IMR-90 (cell line): ENCODE data around the genes PRRX1 and FMO4.

GRCh38 chr1:168945839-168946299, 160.6 kb upstream of the ATP1B1 start:
- RRBS = no CpG with 5 or more reads among the region's 3 CpGs
CAGE:
- cytosol, long polyA plus RNA = no peak
- long polyA plus RNA = no peak
- nucleus, long polyA plus RNA = no peak

DNA sequence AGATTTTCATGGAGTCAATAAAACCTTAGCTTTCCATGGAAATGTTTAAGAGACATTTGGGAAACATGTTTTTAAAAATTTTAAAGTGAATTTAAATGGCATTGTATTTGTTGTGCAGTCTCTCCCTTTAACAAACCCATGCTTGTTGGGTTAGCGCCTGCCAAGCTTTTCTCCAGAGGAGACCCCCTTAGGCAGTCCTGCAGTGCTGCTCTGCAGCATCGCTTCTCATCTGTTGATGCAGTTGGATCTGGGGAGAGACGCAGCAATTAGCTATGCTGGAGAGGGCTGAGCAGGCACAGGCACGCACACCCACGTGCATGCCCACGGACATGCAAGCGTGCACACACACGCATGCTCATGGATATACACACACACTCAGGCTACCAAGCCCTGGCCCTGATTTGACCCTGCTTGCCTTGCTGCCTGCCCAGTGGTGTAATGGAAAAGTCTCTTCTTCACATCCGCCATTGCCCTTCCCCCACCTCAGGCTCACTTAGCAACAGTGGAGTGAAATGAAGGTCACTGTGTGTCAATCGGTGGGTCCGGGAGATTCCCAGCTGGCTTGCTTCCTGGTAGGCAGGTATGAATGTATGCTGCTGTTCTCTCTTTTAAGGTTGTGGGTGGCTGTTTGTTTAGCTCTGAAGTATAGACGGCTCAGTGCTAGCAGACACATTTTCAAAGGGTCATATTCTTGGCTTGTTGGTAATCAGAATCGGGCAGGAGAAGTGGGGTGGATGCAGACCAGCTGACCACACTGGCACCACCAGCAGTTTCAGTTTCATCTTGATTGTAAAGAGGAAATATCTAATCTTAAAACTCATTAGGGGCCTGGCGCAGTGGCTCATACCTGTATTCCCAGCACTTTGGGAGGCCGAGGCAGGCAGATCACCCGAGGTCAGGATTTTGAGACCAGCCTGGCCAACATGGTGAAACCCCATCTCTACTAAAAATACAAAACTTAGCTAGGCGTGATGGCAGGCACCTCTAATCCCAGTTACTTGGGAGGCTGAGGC, 9.6 kb downstream of the ATP1B1 start:
- RRBS = no CpG with 5 or more reads among the region's 17 CpGs
CAGE:
- cytosol, long polyA plus RNA = no peak
- long polyA plus RNA = no peak
- nucleus, long polyA plus RNA = no peak

DNA sequence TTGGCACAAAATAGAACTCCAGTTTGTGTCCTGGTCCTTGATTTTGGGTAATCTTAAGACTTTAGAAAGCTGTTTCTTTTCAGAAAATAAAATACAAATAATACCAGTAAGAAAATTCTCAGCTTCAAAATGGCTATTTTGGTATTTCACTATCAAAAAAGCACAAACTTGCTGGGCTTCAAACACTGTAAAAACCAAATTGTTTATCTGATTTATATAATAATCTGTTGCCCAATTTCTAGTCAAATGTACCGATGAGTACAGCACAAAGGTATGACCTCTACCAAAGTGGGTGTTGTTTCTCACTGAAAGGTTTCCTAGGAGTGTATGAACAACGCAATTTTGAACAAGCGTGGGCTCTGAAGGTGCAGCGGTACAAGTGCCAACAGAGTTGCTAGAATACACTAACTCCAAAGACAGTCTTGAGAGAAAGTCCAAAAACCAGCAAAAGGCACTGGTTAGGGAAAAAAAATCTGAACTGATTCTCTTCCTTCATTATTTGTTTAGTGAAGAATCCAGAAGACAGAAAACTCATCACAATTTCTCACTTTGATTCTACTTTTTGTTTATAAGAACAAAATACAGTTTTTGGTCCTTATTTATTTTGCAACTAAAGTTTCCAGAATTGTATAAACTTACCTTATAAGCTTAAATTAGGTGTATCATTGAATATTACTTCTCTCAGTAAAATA, 130.4 kb downstream of the ATP1B1 start:
- RRBS = no CpG with 5 or more reads among the region's 4 CpGs
CAGE:
- cytosol, long polyA plus RNA = no peak
- long polyA plus RNA = no peak
- nucleus, long polyA plus RNA = no peak

- RRBS = no CpG with 5 or more reads among the region's 8 CpGs
CAGE:
- cytosol, long polyA plus RNA = no peak
- long polyA plus RNA = no peak
- nucleus, long polyA plus RNA = no peak
These were observed 5.8 kb downstream of the CCDC181 start for GRCh38 chr1:169421293-169422062.

GRCh38 chr1:170663722-170664636, at the start of gene PRRX1:
PRRX1 (plus strand) TSS chr1:170664131.
- RRBS = 2% methylated on average over 17 of the region's 47 CpGs
CAGE:
- cytosol, long polyA plus RNA = start-site peak on the plus strand at chr1:170663821-170663867, 18 and 19 reads in 2 replicates; start-site peak on the plus strand at chr1:170664200-170664279, 88 and 136 reads in 2 replicates
- long polyA plus RNA = start-site peak on the plus strand at chr1:170663820-170663841, 23 and 41 reads in 2 replicates; start-site peak on the plus strand at chr1:170664209-170664279, 83 and 155 reads in 2 replicates
- nucleus, long polyA plus RNA = no peak

DNA sequence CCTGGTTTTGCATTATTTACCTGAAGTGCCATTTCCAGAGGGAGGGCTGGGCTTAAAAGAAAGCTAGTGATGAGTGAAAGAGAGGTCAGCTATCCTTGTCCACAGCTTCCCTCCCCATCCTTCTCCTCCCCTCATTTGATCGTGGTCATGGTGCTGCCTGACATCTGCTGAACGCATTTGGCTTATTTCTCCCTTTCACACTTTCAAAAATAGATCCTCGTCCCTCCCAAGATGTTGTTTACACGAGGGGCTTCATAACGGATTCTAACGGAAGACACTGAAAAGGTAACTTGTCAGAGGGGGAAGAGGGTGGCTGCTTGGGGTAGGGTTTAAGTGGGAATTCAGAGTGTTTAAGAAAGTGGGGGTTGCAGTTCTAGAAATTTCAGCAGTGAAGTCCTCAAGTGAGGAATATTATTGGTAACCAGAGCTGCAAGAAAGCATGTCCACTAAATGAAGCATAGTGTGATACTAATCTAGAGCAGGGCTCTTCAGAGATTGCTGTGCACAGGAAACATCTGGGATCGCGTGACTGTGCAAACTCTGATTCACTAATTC, 66.2 kb downstream of the PRRX1 start:
- RRBS = no CpG with 5 or more reads among the region's 8 CpGs
CAGE:
- cytosol, long polyA plus RNA = no peak
- long polyA plus RNA = no peak
- nucleus, long polyA plus RNA = no peak

DNA sequence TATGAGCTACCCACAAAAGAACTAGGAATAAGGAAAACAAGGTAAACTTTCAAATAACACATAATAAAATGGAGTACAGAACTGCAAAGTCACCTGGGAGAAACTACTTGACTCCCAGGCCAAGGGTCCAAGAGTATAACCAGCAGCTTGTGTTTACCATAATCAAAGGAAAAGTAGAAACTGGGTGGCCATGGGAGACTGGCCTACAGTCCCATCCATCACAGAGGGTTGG, 227 bp upstream of the FMO3 start:
CAGE:
- cytosol, long polyA plus RNA = no peak
- long polyA plus RNA = no peak
- nucleus, long polyA plus RNA = no peak

DNA sequence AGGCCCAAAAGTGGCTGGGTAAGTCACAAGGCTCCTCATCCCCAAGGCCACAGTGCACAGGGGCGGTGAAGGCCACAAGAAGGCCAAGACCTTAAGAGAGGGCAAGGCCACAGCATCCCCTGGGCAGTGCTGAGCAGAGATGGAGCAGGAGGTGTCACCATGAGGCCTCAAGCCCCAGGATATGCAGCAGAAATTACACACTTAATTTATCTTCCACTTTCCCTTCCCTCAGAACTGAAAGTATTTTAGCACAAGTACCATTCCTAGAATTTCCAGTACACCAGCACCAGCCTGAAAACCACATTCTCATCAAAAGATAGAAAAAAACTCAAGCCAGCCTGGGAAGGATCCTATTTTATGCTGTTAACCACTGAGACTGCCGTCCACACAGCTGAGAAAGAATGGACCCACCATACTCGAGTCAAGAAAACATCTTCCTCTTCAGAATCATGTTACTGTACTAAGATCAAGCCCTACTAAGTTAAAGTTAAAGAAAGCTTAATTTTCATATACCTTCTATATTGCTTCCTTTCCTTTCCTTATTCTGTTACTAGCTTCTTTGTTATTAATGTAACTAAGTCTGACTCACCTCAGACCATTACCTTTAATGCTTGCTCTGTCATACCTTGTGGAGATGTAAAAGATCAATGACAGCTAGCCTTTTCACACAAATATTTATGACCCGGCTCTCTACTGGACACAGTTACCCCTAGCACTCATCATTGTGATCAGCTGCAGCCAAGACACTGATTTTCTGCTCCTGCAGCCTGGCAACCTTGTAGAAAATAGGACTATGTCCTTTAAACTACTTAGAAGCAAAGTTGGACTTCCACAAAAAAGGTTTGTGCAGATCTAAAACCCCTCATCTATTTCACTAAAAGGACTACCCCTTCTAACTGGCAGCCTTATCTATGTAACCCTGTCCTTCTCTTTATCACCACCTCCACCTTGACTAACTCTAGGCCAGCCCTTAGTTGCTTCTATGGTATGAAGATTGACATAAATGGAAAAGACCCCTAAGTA, 26.2 kb upstream of the FMO1 start:
- RRBS = no CpG with 5 or more reads among the region's 4 CpGs
CAGE:
- cytosol, long polyA plus RNA = no peak
- long polyA plus RNA = no peak
- nucleus, long polyA plus RNA = no peak

DNA sequence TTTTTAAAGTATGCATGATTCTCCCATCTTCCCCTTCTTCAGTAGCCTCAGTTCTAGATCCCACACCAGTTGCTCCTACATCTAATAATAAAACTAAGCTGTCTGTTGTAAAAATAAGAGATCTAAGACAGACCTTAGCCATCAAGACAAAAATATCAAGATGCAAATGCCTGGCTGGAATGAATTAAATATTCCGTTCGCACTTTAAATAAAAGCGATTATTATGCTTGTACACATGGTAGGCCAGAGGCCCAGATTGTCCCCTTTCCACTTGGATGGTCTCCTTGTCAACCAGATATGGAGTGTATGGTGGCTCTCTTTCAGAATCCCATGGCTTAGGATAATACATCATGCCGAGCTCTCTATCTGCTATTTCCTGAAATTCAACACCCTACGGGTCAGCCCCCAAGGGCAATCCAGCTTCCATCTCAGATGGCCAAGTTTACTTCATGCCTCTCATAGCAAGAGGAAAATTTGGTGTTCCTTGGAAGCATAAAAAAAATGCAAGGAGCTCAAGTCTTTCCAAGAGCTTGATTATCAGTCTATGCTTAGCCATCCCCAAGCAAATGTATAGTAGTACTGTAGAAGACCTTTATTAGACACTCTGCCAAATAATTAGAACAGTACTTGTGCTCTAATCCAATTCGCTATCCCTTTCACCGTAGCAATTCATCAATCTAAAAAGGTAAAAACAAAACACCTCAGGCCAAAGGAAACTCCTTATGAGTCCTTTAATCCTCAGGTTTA, 25.3 kb upstream of the FMO1 start:
- RRBS = no CpG with 5 or more reads among the region's 7 CpGs
CAGE:
- cytosol, long polyA plus RNA = no peak
- long polyA plus RNA = no peak
- nucleus, long polyA plus RNA = no peak

- RRBS = no CpG with 5 or more reads among the region's 10 CpGs
CAGE:
- cytosol, long polyA plus RNA = no peak
- long polyA plus RNA = no peak
- nucleus, long polyA plus RNA = no peak
These were observed at the start of gene FMO4 for GRCh38 chr1:171313704-171314284. FMO4 (plus strand) TSS chr1:171314183.

DNA sequence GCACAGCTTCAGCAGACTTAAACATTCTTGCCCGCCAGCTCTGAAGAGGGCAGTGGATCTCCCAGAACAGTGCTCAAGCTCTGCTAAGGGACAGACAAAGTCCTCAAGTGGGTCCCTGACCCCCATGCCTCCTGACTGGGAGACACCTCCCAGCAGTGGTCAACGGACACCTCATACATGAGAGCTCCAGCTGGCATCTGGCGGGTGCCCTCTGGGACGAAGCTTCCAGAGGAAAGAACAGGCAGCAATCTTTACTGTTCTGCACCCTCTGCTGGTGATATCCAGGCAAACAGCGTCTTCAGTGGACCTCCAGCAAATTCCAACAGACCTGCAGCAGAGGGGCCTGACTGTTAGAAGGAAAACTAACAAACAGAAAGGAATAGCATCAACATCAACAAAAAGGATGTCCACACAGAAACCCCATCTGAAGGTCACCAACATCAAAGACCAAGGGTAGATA, 46.1 kb downstream of the FMO4 start:
- RRBS = no CpG with 5 or more reads among the region's 5 CpGs
CAGE:
- cytosol, long polyA plus RNA = no peak
- long polyA plus RNA = no peak
- nucleus, long polyA plus RNA = no peak

GRCh38 chr1:171484848-171485235, 488 bp upstream of the PRRC2C start:
- RRBS = no CpG with 5 or more reads among the region's 3 CpGs
CAGE:
- cytosol, long polyA plus RNA = no peak
- long polyA plus RNA = no peak
- nucleus, long polyA plus RNA = no peak

DNA sequence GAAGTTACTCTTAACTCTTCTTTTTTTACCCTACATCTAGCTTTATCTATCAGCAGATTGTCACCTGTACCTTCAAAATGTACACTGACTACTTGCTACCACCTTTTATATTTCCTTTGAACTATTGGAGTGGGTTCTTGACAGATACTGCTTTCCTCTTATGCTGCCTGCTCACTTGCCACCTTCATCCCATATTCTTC, 44.1 kb downstream of the PRRC2C start:
CAGE:
- cytosol, long polyA plus RNA = no peak
- long polyA plus RNA = no peak
- nucleus, long polyA plus RNA = no peak

DNA sequence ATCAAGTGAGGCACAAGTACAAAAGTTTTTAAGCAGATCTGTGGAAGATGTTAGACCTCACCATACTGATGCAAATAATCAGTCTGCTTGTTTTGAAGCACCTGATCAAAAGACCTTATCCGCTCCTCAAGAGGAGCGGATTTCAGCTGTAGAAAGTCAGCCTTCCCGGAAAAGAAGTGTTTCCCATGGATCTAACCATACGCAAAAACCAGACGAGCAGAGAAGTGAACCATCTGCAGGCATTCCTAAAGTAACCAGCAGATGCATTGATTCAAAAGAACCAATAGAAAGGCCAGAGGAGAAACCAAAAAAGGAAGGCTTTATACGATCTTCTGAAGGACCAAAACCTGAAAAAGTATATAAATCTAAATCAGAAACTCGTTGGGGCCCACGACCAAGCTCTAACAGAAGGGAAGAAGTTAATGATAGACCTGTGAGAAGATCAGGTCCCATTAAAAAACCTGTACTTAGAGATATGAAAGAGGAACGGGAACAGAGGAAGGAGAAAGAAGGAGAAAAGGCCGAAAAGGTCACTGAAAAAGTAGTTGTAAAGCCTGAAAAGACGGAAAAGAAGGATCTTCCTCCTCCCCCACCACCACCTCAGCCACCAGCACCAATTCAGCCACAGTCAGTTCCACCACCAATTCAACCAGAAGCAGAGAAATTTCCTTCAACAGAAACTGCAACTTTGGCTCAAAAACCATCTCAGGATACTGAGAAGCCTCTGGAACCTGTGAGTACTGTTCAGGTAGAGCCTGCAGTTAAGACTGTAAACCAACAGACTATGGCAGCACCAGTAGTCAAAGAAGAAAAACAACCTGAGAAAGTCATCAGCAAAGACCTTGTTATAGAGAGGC, 55.0 kb downstream of the PRRC2C start:
- RRBS = no CpG with 5 or more reads among the region's 11 CpGs
CAGE:
- cytosol, long polyA plus RNA = no peak
- long polyA plus RNA = no peak
- nucleus, long polyA plus RNA = no peak

GRCh38 chr1:171595476-171595927, 26.5 kb upstream of the MYOCOS start:
- RRBS = no CpG with 5 or more reads among the region's 1 CpG
CAGE:
- cytosol, long polyA plus RNA = no peak
- long polyA plus RNA = no peak
- nucleus, long polyA plus RNA = no peak

- RRBS = no CpG with 5 or more reads among the region's 4 CpGs
CAGE:
- cytosol, long polyA plus RNA = no peak
- long polyA plus RNA = no peak
- nucleus, long polyA plus RNA = no peak
These were observed 31.0 kb downstream of the DNM3 start for GRCh38 chr1:171872341-171872722.

GRCh38 chr1:172383410-172384042, 37.0 kb upstream of the C1orf105 start:
- RRBS = no CpG with 5 or more reads among the region's 4 CpGs
CAGE:
- cytosol, long polyA plus RNA = no peak
- long polyA plus RNA = no peak
- nucleus, long polyA plus RNA = no peak

GRCh38 chr1:172449910-172450462, 6.1 kb upstream of the PIGC start:
- RRBS = no CpG with 5 or more reads among the region's 10 CpGs
CAGE:
- cytosol, long polyA plus RNA = no peak
- long polyA plus RNA = no peak
- nucleus, long polyA plus RNA = no peak

DNA sequence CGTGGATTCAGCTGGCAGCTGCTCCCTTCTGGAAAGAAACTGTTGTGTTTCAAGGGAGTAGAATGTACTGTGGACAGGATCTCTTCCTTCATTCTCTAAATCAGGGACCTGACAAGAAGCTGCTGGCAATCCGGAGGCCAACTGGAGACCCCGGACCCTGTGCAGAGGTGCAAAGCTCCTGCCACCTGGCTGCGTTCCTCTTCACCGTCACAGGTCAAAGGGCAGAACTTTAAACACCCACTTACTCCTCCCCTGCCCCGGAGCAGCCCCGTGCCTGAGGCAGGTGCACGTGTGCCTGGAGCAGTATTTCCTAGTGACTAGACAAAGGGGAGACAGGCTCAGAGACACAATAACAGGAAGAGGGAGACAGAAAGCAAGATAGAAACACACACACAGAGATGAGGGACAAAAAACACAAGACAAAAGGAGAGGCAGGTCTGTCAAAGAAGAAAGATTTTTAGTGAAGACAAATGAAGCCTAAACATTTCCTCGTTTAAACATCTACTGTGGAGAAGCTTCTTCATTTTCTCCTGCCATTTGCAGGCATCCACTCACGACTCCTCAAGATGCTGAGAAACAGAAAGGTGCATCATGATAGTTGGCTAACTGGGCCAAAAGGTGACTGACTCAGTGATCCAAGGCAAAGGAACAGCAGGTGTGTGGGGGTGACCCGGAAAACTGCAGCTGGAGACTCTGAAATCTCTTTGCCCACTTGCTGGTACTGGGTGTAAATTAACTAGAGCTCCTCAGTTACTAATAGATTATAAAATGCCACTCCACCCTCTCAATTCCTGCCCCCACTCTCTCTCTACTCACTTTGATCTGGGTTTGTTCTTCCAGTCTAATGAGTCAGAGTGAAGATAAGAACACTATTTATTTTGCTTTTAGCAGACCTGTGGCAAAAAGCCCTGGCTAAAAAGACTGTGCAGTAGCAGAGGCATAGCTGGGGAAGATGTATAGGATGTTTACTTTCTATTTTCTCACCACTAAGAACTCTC, 6.9 kb upstream of the PIGC start:
- RRBS = 54% methylated on average over 2 of the region's 11 CpGs
CAGE:
- cytosol, long polyA plus RNA = no peak
- long polyA plus RNA = no peak
- nucleus, long polyA plus RNA = no peak

- RRBS = no CpG with 5 or more reads among the region's 7 CpGs
CAGE:
- cytosol, long polyA plus RNA = no peak
- long polyA plus RNA = no peak
- nucleus, long polyA plus RNA = no peak
These were observed 25.1 kb upstream of the PRDX6 start for GRCh38 chr1:173451806-173452729.